Left lobe of liver (tissue), 1 donor: Measurements from ENCODE around the gene SPDYA.

- PRO-cap: no peak
Observed at GRCh38 chr2:28327093-28327434, 65.6 kb upstream of the FOSL2 start.

DNA sequence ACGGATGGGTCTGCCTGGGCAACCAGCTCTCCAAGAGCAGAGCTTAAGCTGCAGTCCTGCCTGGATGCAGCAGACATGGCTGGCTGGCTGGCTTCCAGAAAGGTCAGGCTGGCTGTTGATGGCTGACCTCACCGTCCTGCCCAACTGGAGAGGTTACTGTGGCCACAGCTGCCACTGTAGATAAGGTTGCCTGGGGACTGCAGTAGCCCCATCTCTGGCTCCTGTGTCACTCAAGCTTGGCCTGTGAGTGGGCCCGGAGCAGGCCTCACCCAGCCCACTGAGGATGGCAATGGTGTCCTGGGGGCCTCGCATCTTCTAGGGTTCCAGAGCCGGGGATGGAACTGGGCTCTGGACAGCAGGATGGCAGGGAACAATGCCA lies 37.1 kb upstream of the FOSL2 start:
- PRO-cap: no peak

DNA sequence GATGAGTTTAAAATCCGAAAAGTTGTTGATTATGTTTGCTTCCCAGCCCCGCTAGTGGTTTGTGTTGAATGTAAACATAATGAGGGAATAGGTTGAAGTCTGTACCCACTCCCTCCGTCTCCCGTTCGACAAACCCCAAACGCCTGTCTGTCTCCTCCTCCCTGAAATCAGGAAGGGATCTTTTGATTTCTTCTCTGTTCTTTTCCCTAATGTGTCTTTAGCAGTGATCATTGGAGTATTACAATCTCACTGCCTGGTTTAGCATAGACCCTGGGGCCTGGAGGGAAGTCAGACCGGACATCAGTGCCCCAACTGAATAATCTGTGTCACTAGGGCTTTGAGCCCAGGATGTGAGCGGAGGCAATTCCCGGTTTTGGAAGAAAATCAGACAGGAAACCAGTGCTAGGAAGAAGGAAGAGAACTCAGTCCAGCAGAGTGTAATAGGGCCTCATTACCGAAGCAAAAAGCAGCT lies 2.5 kb downstream of the FOSL2 start:
- PRO-cap: bidirectional peak, plus-strand start outside the sequence, minus-strand start at position 323 of the sequence

GRCh38 chr2:28398130-28399294 lies 5.9 kb downstream of the FOSL2 start:
- PRO-cap: no peak

DNA sequence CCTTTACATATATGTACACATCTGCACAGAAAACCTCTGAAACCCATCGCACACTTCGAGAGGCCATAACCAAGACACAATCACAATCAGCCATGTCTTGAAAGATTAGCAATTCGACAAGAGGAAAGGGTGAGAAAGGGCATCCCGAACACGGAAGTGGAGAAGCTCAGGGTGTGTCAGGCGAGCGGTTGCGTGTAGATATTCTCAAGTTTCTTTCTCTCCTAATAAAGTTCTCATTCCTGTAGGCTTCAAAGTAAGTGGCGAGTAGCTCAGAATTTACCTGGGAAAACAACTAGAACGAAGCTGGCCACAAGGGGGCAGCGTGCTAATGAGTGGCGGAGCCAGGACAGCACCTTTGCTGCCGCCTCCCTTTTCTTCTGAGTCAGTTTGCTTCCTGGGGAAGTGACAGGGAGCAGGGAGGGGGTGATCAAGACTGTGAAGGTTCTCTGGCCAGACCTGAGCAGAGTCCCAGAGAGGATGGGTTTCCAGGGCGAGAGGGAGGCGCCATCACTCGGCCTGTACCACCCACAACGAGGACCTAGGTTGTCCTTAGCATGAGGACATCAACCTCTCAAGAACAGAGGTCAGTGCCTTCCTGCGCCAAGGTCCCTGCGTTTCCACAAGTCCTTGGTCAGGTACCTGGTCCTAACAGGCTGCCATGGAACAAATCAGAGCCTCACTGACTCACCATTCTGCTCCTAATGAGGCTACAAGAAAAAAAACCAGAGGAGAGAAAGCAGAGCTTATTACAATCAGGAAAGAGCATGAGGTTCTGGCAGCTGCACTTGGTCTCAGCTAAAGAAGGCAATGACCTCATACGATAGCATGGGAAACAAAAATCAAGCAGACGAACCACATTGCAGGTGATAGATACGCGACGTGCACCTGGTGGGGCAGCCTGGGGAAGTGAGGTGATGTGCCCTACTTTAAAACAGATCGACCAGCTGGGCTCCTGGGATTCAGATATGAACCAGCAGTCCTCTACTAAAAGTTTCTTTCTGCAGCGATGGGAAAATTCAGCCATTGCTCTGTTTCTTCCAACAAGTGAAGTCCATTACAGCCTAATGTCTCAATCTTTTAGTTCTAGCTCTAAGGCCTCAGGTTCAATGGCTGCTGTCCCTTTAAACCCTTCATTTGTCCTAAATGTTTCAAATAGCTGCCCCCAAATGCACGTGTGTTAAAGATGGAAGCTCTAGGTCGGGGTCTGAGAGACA lies 98.7 kb downstream of the PLB1 start:
- PRO-cap: no peak

- PRO-cap: no peak
Observed at GRCh38 chr2:28610333-28611112, 114.7 kb downstream of the PLB1 start.

DNA sequence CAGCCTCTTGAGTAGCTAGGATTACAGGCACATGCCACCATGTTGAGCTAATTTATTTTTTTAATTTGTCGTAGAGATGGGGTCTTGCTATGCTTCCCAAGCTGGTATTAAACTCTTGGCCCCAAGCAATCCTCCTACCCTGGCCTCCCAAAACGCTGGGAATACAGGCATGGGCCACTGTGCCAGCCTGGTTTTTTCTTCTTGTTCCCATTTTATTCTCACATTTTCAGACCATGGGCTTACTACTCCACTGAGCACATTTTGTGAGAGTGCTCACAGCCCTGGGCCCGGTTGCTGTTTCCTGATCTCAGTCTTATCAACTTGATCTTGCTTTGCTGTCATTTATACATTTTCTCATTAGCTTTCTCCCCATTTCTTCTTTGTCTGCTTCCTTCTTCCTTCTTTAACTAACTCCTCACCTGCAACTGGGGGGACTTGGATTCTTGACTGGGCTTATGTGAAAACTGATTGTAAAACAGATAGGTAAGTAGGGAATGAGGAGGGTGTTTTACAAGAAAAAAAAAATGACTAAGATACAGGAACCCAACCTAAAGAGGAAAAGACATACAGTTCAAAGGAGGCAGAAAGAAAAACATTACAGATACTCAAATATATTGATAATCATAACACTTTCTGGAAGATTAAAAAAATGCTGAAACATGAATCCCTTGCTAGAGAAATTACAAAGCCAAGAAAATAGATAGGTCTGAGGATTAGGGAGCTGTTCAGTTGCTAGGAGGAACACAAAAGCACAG lies 117.4 kb downstream of the PLB1 start:
- PRO-cap: no peak

DNA sequence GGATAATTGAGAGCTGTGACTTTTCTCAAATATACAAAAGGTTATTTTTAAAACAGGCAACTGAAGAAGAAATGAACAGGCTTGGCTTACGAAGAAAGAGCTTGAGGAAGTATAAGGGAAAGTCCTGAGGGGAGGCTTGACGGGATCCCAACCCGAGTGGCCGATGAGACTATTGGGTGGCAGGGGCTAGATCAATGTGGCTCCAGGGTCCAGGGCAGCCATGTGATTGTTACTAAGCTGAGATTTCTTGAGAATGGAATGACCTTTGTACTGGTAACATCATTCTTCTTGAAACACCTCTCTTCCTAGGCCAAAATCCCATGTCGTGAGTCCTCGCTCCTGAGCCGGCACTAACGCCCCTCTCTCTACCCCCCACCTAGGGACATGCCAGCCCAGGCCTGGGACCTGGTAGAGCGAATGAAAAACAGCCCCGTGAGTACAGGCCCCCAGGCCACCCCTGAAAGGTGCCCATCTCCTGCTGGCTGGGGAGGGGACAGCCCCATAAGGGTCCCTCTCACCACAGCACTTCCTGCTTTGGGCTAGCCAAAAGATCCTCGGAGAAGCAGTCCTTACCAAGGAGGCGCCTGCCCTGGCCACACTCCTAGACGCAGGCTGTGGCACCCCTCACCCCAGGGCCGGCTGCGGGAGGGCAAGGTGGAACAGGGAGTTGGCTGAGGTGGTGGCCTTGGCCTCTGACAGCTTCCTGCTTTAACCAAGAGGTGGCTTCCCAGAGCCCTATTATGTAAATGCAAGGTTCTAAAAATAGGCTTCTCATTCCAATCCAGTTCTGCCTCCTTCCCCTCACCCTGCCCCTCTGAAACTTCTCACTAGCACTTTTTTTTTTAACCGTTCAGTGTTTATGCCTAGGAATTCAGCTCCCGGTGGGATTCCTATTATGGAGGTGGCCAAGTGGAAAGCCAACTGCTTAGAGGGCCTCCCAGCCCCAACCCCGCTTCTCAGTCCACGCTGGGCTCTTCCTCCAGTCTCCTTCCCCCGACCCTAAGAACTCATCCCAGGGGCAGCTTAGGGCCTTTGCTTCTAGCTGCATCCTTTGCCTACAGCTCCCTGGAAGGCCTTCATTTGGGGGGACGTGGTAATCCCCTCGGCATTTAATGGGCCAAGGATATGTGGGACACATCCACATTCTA lies 126.6 kb upstream of the PPP1CB start:
- PRO-cap: bidirectional peak, plus-strand start at position 774 of the sequence, minus-strand start at position 710 of the sequence

DNA sequence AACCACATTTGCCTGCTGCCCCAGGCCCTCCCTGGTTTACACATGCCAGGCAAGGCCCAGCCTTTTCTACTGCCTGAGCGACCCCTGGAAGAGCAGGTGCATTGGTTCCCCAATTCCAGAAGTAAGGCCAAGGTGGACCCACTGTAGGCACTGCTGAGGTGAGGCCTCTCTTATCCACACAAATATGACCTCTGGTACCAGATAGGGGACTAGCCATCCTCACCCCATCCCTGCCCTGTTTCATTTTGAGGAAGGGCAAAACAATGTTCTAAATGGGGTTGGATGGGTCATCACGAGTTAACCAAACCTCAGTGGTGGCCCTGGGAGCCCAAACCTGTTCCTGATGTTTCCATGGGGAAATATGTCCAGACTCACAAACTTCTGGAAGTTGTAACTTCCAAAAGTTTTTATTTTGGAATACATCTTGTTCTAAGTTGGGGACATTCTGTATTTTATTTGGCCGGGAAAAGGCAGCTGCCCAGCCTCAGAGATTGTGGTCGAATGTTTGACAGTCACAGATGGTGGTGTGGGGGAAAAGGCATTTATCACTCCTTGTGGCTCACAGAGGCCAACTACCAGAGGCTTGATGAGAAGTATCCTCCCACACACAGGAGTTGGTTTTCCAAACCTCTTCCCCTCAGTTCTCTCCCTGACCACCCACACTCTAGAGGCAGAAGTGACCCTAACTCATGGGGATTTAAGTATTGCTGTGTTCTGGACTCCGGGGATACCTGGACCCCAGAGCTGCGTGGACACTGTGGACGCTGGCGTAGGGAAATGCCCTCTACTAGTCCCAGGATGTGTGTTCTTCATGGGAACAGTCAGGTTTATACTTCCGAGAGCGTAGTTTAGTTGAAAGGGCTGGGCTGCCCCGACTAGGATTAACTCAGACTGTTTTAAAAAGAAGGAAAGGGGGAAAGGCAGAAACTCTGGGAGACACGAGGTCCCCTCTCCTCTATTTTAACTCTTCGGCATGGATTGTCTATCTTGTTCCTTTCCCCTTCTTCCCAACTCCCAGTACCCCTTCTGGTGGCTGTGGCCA lies 124.7 kb upstream of the PPP1CB start:
- PRO-cap: no peak

- PRO-cap: no peak
Observed at GRCh38 chr2:28643772-28644796, 107.5 kb upstream of the PPP1CB start.

GRCh38 chr2:28683155-28683934 lies 68.3 kb upstream of the PPP1CB start:
- PRO-cap: no peak

DNA sequence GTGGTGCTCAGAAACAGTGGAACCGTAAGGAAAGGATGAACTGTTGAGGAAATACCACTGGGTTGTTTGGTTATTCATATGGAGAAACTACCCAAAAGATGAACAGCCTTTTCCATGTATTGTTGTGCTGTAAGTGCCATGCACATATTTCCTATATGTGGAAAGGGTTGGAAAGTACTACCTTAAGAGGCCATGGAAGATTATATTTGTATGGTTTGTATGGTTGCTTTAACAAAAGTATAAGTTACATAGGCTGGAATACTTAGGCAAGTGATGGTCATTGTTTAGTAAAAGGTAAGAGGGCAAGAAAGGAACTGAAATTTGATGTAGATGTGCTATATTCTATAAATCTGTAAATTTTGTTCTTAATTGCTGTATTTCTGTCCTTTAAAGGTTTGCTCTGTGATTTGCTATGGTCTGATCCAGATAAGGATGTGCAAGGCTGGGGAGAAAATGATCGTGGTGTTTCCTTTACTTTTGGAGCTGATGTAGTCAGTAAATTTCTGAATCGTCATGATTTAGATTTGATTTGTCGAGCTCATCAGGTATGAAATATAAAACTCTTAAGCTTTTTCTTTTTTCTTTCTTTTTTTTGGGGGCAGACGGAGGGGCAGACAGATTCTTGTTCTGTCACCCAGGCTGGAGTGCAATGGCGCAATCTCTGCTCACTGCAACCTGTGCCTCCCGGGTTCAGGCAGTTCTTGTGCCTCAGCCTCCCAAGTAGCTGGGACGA lies 22.2 kb upstream of the SPDYA start:
- PRO-cap: no peak

- PRO-cap: no peak
Observed at GRCh38 chr2:28793633-28794084, 17.0 kb upstream of the SPDYA start.

DNA sequence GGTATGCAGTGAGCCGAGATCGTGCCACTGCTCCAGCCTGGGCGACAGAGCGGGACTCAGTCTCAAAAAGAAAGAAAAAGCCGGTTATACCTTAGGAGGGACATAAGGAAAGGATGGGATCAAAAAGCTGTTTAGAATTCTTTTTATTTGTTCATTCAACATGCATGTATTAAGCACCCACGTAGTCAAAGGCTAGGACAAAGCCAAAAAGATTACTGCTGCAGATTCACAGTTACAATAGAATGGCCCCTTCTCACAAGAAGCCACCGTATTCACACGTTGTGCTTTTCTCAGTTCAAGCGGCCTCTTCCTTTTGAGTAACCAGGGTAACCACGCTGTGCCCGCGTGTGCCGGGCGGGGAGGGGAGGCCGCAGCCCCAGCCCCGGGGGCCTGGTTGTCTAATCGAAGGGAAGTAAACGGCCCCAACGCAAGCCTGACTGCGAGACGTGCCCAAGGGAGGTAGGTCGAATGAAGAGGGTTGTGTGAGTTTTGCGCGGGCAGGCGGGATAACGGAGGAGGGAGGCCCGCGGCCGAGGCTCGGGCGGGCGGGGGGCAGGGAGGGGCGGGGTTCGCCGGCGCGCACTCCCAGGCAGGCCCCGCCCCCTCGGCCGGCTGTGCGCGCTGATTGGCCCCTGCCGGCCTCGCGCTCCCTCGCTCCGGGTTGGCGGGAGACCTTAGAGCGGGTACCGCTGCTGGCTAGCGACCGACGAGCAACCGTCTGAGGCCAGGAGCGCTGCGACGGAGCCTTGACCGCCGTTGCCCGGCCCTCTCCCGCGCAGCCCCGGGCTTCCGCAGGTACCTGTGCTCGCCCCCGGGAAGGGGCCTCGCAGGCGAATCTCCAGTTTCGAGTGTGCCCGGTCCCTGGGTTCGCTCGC lies at the start of gene SPDYA:
Gene SPDYA, plus strand, starts transcription at position 682 of the 875 bp plus-strand sequence.
- PRO-cap: no peak

DNA sequence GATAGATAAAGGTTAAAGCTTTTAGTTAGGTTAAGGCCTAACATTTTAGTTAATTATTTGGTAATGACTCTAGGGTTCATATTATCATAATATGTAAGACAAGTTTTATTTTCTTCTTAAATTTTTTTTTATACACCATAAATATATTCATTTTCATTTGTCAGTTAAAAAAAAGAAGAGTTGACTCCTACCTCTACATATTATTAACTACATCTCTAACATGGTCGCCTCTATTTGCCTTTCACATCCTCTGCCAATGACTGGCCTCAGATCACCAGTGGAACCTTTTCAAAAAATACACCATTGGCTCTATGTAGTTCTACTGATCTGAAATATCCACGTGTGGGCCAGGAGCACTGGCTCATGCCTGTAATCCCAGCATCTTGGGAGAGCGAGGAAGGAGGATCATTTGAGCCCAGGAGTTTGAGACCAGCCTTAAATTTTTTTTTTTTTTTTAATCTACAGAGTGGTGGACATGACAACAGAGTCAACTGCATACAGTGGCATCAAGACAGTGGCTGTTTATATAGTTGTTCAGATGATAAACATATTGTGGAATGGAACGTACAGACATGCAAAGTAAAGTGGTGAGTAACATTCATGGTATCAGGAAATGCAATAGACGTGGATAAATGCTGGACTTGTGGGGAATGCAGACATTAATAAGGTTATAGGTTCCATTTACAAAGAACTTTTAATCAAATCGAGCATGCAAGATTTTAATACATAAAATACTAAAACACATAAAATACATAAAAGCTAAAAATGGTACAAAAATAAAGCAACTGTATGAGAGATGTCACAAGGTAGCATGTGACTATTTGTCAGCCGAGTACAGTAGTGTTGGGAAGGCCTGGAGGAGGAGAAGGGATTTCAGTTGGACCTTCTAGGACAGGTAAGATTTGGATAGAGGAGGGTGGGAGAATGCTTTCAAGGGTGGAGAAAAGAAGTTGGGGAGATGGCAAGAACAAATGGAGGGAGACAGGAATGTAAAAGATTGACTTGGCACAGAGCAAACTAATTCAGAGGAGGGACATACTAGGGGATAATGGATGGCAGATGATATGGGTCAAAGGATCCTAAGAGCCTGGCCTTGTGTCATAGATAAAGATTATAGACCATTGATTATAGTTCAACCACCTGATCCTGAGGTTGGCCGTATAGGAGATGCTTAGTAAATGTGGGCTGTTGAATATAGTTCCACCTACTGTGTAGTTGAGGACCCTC lies 11.9 kb downstream of the WDR43 start:
- PRO-cap: no peak

- PRO-cap: no peak
Observed at GRCh38 chr2:28947152-28947674, 33.9 kb upstream of the TOGARAM2 start.

DNA sequence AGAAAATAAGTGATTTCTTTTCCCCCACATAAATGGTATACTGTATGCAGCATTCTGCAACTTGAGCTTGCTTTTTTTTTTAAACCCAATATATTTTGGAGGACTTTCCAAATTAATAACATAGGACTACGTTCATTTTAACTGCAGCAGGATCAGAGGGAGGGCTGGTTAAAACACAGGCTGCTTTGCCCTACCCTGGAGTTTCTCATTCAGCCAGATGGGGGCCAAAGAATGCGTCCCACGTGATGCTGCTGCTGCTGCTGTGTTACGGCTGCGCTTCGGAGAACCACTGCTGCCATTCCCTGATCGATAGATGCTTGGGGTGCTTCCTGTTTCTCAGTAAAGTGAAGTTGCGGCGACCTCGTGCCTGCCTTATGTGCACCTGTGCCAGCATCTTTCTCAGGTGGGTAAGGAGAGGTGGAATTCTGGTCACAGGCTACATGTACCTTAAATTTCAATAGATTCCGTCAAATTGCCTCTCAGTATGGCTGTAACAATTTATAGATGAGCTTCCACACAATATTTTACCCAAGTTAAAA lies 24.7 kb upstream of the TOGARAM2 start:
- PRO-cap: no peak

GRCh38 chr2:28958701-28959307 lies 22.3 kb upstream of the TOGARAM2 start:
- PRO-cap: no peak

GRCh38 chr2:29012123-29012990 lies 31.3 kb downstream of the TOGARAM2 start:
- PRO-cap: no peak

GRCh38 chr2:29016029-29016494 lies 35.0 kb downstream of the TOGARAM2 start:
- PRO-cap: no peak